ENCODE measurements around a stretch of chr3.

DNA sequence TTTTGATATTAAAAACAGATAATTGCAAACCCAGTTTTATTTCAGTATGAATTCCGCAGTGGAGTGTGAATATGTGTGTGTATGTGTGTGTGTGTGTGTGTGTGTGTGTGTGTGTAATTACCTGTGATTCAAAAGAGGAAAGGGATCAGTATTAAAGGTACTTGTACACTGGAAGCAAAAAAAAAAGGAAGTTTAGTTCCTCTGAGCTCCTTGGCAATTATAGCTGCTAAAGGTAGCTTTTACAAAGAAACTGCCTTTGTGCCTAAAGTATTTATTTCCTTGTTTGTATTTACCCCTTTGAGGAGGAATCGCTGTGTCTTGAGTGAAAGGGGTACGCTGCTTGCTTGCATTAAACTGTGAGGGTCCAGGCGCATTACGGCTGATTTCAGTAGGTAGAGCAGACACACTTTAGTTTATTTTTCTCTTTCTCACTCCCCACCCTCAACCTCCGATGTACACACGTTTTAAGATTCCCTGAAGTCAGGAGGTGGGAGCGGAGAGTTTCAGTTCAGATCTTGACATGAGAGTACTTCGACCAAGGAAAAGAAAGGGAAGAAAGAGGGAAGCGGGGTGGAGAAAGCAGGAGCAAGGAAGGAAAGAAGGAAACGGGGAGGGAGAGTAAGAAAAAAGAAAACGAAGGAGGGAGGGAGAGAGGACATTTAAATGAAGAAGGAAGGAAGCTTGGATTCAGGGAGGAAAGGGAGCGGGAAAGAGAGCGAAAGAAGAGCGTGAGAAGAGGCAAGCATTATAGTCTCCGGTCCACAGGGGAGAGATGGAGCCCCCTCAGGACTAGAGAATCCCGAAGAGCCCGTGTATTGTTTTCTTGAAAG lies 1.3 kb upstream of the MME start:
- PRO-cap = no peak
- RAMPAGE, long total RNA, 3 experiments = no peak in any of the 3 experiments

- PRO-cap = no peak
- RAMPAGE, long total RNA, 3 experiments = no peak in any of the 3 experiments
These were observed 32.5 kb downstream of the MME start for GRCh38 chr3:155112288-155113445.

- PRO-cap = no peak
- RAMPAGE, long total RNA, 3 experiments = no peak in any of the 3 experiments
These were observed 52.8 kb downstream of the STRIT1 start for GRCh38 chr3:155240579-155241097.

GRCh38 chr3:155334687-155335192 lies 41.3 kb upstream of the STRIT1 start:
- PRO-cap = no peak
- RAMPAGE, long total RNA, 3 experiments = no peak in any of the 3 experiments

DNA sequence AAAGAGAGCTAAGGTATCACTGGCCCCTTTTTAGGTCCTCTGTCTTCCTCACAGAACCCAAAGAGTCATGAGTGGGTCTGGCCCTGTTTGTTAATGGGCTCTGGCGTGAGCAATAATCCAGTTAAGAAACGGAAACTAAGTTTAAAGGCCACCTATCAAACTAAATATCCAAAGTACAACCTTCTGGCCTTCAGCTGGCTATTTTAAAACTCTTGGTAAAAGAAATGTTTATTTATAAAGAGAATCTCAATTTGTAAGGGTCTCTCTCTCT lies 71.0 kb upstream of the STRIT1 start:
- PRO-cap = no peak
- RAMPAGE, long total RNA, 3 experiments = no peak in any of the 3 experiments

DNA sequence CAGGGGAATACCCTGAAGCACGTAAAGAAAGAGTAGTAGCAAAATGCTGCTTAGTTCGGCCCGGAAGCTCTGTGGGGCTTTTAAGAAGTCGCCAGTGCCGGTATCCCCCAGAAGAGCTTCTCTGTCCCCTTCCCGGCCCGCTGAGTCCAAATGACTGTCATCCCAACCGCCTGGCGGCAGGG lies 605 bp downstream of the SLC33A1 start:
- PRO-cap = no peak
- RAMPAGE, long total RNA, 3 experiments = no peak in any of the 3 experiments

GRCh38 chr3:156042035-156042431 lies 78.3 kb upstream of the KCNAB1 start:
- PRO-cap = no peak
- RAMPAGE, long total RNA, 3 experiments = no peak in any of the 3 experiments

- PRO-cap = no peak
- RAMPAGE, long total RNA, 3 experiments = no peak in any of the 3 experiments
These were observed 10.4 kb upstream of the KCNAB1 start for GRCh38 chr3:156109907-156110397.

DNA sequence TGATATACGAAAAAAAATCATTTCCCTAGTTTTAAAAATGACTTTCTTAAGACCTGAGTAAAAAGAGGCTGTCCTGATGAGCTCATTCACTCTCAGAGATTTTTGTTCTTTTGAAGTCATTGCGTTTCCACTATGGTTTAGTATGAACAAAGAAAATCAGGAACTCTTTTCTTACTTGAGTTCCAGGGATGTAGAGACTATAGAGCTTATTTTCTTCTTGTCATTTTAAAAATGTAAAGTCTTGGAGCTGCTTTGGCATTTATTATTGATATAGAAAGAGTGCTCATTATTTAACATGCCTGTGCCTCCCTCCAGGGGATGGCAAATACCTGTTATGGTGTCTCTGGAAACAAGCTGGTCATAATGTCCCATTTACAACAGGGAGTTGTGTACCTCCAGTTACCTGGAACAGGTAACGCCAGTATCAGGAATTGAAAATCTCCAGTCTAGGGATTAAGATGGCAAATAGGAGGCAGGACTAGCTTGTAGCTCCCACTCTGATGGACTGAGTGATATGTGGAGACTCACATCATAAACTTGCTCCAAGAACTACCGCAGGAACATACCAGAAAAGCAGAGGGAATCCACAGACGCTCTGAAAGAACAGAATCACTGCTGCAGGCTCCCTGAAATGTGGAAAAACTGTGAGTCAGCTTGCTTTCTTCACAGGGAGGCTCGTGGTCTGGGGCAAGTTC lies 97.2 kb downstream of the KCNAB1 start:
- PRO-cap = no peak
- RAMPAGE, long total RNA, 3 experiments = no peak in any of the 3 experiments

- PRO-cap = no peak
- RAMPAGE, long total RNA, 3 experiments = no peak in any of the 3 experiments
These were observed 99.1 kb downstream of the SSR3 start for GRCh38 chr3:156455692-156456263.

- PRO-cap = no peak
- RAMPAGE, long total RNA, 3 experiments = no peak in any of the 3 experiments
These were observed 3.5 kb upstream of the SSR3 start for GRCh38 chr3:156558421-156558864.

DNA sequence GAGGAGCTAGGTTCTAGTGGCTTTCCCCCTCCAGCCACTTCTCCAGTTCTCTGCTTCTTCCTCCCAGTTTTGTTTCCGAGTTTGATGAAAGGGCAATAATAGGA lies 1.3 kb downstream of the TIPARP start:
- PRO-cap = no peak
- RAMPAGE, long total RNA, 3 experiments = no peak in any of the 3 experiments

- PRO-cap = unidirectional peak, minus-strand start at chr3:156676106
- RAMPAGE, long total RNA, 3 experiments = no peak in any of the 3 experiments
These were observed 1.6 kb downstream of the TIPARP start for GRCh38 chr3:156675970-156676346.

DNA sequence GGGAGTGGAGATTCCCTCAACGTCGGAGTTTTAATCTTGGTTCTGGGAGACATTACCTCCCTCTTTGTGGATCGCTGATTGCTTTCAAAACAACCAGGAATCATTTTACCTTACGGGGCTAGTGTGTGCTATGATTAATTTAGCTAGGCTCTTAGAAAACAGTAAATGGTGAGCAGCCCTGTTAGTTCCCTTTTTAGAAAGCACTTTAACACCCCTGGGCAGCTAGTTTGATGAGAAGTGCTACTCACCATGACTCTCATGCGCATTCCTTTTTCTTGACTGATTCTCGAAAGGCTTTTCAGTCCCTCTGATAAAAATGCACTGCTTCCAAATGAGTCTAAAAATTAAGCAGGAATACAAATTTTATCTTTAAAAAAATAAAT lies 75.3 kb upstream of the LEKR1 start:
- PRO-cap = no peak
- RAMPAGE, long total RNA, 3 experiments = no peak in any of the 3 experiments

GRCh38 chr3:156751230-156751879 lies 74.8 kb upstream of the LEKR1 start:
- PRO-cap = no peak
- RAMPAGE, long total RNA, 3 experiments = no peak in any of the 3 experiments

- PRO-cap = no peak
- RAMPAGE, long total RNA, 3 experiments = no peak in any of the 3 experiments
These were observed 16.1 kb upstream of the LEKR1 start for GRCh38 chr3:156809784-156810621.

DNA sequence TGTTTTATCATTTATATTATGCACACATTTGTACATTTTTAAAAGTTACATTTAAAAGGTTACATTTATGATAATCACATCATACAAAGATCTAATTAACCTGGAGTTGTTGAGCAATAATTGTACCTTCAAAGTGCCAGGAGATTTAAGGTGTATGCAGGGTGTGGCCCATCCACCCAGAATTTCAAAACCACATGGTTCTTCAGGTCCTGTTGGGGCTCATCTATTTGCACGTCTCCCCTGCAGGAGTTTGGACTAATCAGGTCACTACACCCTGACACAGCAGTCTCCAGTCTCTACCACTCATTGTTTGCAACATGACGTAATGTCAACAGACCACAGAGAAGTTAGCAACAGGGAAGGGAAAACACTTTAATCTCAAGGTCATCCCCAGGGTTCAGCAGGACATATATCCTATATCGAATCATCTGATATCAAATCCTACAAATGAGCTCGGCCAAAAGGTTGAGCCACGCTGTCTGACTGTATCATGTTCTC lies 13.7 kb upstream of the LEKR1 start:
- PRO-cap = no peak
- RAMPAGE, long total RNA, 3 experiments = no peak in any of the 3 experiments

- PRO-cap = bidirectional peak, plus-strand start at chr3:156816227, minus-strand start at chr3:156816147
- RAMPAGE, long total RNA, 3 experiments = no peak in any of the 3 experiments
These were observed 10.0 kb upstream of the LEKR1 start for GRCh38 chr3:156816049-156816630.

DNA sequence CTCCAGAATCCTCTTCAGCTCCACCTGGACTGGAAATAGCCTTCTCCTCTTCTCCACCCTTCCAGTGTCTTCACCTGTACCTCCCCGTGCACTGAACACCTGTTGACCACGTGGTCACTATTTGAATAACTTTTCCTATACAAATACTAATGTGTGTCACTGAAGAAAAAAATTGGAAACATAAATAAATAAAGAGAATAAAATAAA lies 52.9 kb downstream of the CCNL1 start:
- PRO-cap = no peak
- RAMPAGE, long total RNA, 3 experiments = no peak in any of the 3 experiments

DNA sequence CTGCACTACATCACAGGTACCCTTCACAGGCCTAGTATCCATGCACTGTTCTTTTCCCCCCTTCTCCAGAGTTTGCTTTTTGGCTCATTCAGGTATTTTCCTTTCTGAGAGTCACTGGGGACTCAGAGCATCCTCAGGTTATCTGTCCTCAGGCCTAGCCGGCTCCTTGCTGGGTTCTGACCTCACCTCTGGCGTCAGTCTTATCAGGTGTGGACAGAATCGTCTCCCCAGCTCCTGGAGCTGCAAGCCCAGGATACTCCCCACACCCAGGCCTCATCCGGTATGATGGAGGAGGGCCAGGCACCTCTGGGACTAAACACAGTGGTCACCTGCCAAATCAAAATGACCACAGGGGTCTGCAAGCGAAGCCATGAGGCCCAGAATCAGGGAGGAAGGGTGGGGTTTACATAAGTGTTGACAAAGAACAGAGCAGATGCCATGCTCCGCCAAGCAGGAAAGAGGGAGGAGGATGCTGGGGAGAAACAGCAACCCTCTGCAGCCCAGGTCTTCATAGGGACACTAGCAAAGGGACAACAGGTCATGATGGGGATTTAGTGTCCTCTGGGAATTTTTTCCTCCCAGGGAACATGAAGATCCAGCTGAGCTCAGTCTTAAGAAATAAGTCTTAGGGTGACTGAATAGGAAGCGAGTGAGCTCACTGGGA lies 50.3 kb downstream of the CCNL1 start:
- PRO-cap = no peak
- RAMPAGE, long total RNA, 3 experiments = no peak in any of the 3 experiments